Endometrial microvascular endothelial cells (primary cell): ENCODE data around the genes NFASC and RAB29.

DNA sequence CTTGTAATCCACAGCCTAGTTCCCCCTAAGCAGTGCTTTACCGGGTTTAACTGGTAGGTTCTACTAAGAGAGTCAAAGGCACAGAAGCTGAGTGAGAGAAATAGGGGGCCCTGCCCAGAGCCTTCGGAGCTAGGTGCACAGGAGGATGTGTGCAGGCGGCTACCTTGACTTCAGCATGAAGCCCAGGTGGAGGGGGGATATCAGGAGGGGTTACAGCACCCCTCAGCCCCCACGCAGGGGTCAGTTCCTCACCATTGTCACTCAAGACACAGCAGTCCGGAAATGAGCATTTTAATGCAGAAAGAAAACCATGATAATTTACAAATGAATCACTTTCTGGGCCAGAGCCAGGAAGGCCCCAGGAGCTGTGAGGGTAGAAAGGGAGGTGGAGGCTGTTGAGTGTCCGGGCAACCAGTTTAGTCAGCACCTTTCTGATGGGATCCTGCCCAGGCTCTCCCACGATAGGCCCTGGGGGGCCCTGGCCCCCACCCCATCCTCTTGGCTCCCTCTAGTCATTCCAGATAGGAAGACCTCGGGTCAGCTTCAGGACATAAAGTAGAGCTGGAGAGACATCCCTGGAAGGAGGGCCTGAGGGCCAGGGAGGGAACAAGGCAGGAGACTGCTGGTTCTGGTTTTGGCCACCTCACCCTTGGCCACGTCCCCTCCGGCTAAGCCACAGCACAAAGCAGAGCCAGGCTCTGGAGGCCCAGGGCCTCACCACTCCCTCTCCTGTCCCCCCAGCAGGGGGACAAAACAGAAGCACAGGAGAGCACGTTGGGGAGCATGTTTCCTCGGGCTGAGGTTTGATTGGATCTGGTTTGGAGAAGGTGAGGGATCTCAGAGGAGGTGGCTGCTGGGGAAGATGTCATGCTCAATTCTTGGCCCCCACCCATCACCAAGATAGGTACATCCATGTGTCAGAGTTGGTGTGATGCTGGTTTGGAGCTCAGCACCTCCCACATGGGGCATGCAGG, 20.8 kb downstream of the ETNK2 start:
- RAMPAGE, long total RNA = no peak

- RAMPAGE, long total RNA = no peak
Measured at GRCh38 chr1:204145047-204145706, 6.7 kb downstream of the ETNK2 start.

DNA sequence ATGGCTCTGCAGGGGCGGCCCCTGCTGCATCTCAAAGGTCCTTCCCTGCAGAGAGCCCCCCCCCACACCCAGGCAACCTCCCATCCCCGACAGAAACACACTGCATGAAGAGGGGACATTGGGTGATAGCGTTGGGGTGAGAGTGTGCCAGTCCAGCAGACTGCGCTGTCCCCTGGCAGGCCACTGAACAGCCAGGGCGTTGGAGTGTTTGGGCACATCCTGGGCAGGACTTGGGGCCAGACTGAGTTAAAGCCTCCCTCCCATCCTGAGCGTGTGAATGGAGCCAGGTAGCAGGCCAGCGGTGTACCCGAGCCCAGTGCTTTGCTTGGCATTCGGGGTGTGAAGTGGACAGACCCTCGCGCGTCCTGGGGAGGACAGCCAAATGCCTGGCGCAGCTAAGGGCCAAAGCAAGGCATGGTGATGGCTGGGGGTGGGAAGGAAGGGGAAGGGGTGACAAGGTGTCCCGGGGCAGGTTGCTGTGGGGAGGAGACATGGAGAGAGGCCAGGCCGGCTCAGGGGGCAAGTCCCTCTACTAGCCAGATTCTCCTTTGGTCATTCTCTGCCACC, 677 bp upstream of the ETNK2 start:
- RAMPAGE, long total RNA = no peak

GRCh38 chr1:204257144-204257797, 43.5 kb upstream of the GOLT1A start:
- RAMPAGE, long total RNA = no peak

- RAMPAGE, long total RNA = no peak
Measured at GRCh38 chr1:204268598-204269854, 55.2 kb upstream of the GOLT1A start.

GRCh38 chr1:204331857-204332461, 27.8 kb downstream of the PLEKHA6 start:
- RAMPAGE, long total RNA = no peak

DNA sequence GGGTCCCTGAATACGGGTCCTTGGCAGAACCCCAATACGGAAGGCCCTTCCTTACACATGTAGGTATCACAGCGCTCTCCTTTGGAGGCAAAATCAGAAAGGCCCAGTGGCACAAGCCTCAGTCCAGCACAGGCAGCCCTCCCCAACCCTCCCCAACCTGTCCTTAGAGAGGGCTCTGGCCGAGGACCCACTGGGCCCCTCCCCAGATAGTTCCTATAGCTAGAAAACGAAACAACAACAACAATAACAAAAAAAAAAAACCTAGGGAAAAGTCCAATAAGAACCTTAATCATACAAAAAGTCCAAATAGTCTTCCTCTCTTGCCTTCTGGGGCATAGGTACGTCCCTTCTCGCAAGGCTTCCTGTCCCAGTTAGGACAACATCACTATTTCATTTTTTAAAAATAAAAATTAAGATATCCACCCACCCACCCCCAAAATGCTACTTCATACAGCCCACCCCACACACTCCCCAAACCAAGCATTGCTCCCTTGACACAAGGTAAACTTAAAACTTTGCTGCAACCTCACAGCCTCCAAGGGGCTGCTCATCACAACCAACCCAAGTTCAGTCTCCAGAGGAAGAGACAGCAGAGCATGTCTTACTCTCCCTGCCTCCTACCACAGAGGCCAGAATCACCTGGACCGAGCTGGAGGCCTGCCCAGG, 12.6 kb upstream of the PPP1R15B start:
- RAMPAGE, long total RNA = no peak

GRCh38 chr1:204448968-204449693, 37.5 kb upstream of the PPP1R15B start:
- RAMPAGE, long total RNA = no peak

GRCh38 chr1:204453059-204453703, 41.4 kb downstream of the PIK3C2B start:
- RAMPAGE, long total RNA = no peak

GRCh38 chr1:204828433-204829046, at the start of gene NFASC:
Gene NFASC (plus strand): TSS chr1:204828652.
- RAMPAGE, long total RNA = no peak

GRCh38 chr1:204885220-204886306, 57.1 kb downstream of the NFASC start:
- RAMPAGE, long total RNA = no peak

DNA sequence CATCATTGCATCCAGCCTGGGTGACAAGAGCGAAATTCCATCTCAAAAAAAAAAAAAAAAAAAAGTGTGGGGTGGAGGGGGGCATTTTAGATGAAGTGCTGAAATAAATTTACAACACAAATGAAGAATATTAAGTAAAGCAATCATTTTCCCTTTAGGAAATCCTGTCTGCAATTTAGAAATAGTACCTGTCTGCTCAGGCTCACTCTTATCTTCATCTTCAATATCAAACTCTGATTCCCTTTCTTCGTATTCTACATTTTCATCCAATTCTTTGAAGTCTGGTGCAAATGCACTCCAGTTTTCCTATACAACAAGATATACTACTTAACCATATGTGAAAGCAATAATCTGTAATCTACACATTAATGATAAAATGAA, 14.5 kb upstream of the TMEM81 start:
- RAMPAGE, long total RNA = no peak

DNA sequence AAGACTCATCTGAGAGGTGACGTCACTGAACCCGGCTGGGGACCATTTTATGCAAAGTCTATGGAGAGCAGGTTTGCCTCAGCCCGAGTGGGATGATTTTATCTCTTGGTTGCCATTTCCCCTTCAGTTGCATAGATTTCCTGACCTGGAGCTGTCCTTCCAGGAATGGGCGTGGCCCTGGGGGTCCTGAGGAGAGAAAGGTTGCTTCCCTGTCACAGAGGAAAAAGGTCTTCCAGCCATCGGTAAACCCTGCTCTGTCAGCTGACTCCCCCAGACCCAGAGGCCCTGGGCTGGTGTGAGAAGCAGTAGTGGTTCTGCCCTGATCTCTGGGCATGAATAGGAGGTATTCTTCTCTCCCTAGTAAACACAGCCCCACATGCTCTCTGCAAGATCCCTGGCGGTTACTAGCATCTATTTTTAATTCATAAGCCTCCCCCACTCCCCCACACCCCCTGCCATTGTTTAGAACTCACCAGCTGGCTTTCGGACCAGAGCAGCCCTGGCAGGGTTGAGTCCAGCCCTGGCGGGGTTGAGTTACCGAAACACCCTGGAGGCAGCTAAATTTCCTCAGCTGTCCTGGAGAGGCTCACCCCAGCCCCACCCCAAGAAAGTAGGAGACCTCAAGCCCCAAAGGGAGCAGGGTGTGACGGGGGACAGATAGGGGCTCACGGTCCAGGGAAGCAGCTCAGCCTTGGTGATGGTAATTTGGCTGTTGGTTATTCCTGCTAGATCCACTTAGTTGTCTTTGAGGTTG, 19.8 kb downstream of the TMCC2 start:
- RAMPAGE, long total RNA = no peak

- RAMPAGE, long total RNA = no peak
Measured at GRCh38 chr1:205293442-205294031, 28.0 kb downstream of the NUAK2 start.

DNA sequence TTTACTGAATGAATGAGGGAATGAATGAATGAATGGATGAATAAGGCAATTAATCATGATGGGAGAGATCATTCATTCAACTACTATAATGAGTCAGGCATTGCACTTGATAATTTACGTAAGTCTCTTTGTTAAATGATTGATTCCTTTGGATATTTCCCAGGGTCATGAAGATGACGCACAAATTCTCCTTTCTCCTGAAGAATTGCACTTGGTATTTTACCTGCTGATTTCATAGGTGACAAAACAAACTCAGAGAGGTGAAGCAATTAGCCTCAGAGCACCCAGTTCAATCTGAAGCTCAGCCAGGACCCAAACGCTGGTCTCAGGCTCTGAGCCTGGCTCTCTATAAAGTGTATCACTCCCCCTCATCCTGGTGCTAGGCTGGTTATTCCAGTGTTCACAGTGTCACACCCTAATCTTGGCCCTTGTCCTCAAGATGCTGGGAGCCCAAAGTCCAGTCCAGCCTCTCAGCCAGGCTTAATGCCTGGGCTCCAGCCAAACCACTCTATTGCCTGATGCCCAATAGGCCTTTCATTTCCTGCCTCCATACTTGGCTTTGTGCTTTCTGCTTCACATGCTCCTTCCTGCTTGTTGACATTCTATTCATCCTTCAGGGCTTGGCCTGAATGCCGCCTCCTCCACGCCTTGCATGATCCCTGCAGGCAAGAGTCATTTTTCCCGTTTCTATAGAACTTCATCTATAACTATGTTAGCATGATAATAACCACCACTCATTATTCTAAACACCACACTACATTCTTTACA, 1.8 kb downstream of the KLHDC8A start:
- RAMPAGE, long total RNA = no peak

- RAMPAGE, long total RNA = no peak
Measured at GRCh38 chr1:205374238-205375388, 17.9 kb upstream of the KLHDC8A start.

- RAMPAGE, long total RNA = no peak
Measured at GRCh38 chr1:205474003-205474241, 18.1 kb upstream of the BLACAT1 start.

GRCh38 chr1:205670468-205671596, 9.5 kb downstream of the SLC45A3 start:
- RAMPAGE, long total RNA = no peak

GRCh38 chr1:205703455-205703883, 23.2 kb upstream of the SLC45A3 start:
- RAMPAGE, long total RNA = no peak

GRCh38 chr1:205774971-205775604, at the start of gene RAB29:
Gene RAB29 (minus strand): TSS chr1:205775482.
- RAMPAGE, long total RNA = start-site peak on the minus strand at chr1:205775426-205775451, 25 and 36 reads in 2 replicates